Non-pigmented ciliary epithelial cell (primary cell): ENCODE data around the genes OR56A3 and OR5P2.

DNA sequence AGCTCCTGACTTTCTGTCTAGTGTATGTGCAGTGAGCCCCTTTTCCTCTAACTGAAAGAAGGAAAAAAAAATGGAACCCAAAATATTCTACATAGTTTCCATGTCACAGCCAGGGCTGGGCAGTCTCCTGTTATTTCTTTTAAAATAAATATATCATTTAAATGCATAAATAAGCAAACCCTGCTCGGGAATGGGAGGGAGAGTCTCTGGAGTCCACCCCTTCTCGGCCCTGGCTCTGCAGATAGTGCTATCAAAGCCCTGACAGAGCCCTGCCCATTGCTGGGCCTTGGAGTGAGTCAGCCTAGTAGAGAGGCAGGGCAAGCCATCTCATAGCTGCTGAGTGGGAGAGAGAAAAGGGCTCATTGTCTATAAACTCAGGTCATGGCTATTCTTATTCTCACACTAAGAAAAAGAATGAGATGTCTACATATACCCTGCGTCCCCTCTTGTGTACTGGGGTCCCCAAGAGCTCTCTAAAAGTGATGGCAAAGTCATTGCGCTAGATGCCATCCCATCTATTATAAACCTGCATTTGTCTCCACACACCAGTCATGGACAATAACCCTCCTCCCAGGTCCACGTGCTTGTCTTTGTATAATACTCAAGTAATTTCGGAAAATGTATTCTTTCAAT, 13.6 kb downstream of the OR51B4 start:
- RRBS = no CpG with 5 or more reads among the region's 6 CpGs

DNA sequence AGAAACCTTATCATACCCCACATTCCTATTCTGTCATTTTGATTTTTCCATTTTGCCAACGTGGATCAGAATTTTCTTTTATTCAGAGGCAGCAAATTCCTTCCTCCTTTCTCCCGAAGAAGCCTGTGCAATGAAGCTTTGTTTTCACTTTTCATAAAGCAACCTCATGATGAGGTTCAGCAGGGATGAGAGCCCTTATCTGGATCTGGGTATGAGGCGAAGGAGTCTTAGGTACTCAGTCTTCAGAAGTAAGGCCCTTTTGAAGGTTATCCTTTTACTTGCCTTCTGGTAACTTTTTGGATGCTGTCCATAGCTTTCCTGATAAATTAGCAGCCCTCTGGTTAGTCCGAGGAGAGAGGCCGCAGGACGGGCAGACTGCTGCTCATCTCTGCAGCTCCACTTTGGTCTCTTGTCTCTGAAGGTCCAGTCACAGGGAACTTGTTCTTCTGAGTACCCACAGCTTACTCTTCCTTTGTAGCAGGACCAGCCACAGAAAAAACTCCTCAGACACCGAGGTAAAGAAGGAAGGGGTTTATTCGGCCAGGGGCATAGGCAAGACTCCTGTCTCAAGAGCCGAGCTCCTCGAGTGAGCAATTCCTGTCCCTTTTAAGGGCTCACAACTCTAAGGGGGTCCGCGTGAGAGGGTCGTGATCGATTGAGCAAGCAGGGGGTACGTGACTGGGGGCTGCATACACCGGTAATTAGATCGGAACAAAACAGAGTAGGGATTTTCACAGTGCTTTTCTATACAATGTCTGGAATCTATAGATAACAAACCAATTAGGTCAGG, 1.3 kb downstream of the TRIM22 start:
- RRBS = no CpG with 5 or more reads among the region's 17 CpGs

- RRBS = no CpG with 5 or more reads among the region's 1 CpG
These were observed at the start of gene OR56A3 for GRCh38 chr11:5942082-5942457. Gene OR56A3, plus strand, starts transcription at chr11:5942251.

GRCh38 chr11:6223512-6224485, 10.6 kb downstream of the FHIP1B start:
- RRBS = no CpG with 5 or more reads among the region's 31 CpGs

GRCh38 chr11:6394074-6394632, 3.9 kb downstream of the SMPD1 start:
- RRBS = 91% methylated on average over 3 of the region's 15 CpGs

- RRBS = no CpG with 5 or more reads among the region's 4 CpGs
These were observed 4.4 kb downstream of the SMPD1 start for GRCh38 chr11:6394633-6395146.

- RRBS = no CpG with 5 or more reads among the region's 10 CpGs
These were observed 12.3 kb downstream of the SMPD1 start for GRCh38 chr11:6402458-6403176.

- RRBS = no CpG with 5 or more reads among the region's 12 CpGs
These were observed 1.3 kb downstream of the TIMM10B start for GRCh38 chr11:6482407-6483272.

- RRBS = no CpG with 5 or more reads among the region's 2 CpGs
These were observed 3.7 kb downstream of the DNHD1 start for GRCh38 chr11:6500716-6501301.

DNA sequence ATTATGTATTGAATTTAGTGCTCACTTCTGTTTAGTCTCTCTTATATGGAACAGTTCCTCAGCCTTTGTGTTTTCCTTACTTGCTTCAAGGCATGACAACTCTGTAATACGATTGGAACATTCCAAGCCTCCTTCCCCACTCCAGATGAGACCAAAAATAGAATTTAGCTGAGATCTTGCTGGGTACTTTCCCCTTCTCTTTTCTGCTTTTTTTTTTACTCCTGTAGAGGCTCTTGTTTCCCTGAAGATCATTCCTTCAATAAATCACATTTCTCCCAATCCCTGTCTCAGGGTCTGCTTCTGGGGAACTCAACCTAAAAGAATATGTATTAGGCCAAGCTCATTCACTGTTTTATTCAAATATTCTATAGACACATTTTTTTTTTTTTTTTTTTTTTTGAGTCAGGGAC, 18.3 kb downstream of the DNHD1 start:
- RRBS = no CpG with 5 or more reads among the region's 1 CpG

DNA sequence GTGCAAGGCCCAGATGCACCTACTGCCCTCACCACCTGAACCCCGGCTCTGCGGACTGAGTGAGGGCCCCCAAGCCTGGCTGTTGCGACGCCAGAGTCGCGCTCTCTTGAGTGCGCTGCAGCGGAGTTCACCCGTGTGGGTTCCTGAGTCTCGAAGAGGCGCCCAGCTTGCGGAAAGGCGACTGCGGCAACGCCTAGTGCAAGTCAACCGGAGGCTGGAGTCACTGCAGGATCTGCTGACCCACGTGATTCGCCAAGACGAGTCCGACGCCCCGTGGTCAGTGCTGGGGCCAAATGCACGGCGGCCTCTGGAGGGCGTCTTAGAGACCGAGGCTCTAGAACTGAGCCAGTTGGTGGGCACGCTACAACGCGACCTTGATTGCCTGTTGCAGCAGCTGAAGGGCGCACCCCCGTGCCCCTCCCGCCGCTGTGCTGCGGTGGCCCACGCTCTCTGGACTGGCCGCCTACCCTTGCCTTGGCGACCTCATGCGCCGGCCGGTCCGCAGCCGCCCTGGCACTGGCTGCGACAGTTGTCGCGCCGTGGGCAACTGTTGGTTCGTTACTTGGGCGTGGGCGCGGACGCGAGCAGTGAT, 32.7 kb downstream of the RRP8 start:
- RRBS = no CpG with 5 or more reads among the region's 52 CpGs

GRCh38 chr11:6606579-6607950, 3.5 kb downstream of the ILK start:
- RRBS = no CpG with 5 or more reads among the region's 11 CpGs

DNA sequence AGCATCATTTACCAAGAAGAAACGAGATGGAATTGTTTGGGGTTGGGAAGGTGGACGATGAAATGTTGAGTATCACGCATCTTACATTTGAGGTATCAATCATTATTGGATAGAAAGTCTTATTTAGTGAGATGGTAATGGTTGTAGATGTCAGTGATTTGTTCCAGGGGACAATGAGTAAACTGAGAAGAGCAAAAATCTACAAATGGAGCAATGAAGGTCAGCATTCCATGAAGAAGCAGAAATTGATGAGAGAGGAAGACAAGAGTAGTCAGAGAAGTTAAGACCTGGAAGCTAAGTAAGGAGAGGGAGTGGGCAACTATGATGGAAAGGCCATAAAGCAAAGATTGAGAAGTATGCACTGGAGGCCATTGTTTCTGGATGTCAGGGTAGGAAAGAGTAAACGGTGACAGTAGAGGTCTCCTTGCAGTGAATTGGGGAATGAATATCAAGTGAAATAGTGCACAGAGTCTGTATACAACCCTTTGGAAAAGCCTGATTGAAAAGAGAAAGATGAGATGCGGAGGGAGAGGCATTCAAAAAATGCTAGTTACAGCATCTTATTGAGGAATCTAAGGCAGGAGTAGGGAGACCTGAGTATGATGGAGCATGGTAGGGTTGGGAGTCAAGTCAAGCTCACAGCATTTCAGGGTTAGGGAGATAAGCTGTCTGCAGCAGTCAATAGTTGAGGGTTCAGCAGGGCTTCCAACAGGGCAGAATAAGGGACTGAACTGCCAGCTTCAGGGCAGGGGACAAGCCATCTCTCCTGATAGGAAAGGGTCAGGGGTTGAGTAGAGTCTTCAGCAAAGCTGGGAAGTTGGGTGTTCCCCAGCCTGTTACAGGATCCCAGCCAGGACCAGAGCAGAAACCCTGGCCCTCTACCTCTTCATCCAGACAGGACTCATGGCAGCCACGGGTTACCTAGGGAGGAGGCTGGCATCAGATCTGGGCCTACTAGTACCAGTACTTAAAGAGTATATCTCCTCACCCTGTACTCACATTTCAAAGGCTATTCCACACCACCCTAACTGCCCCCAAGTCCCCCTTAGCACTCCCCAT, 2.1 kb upstream of the TAF10 start:
- RRBS = no CpG with 5 or more reads among the region's 6 CpGs

DNA sequence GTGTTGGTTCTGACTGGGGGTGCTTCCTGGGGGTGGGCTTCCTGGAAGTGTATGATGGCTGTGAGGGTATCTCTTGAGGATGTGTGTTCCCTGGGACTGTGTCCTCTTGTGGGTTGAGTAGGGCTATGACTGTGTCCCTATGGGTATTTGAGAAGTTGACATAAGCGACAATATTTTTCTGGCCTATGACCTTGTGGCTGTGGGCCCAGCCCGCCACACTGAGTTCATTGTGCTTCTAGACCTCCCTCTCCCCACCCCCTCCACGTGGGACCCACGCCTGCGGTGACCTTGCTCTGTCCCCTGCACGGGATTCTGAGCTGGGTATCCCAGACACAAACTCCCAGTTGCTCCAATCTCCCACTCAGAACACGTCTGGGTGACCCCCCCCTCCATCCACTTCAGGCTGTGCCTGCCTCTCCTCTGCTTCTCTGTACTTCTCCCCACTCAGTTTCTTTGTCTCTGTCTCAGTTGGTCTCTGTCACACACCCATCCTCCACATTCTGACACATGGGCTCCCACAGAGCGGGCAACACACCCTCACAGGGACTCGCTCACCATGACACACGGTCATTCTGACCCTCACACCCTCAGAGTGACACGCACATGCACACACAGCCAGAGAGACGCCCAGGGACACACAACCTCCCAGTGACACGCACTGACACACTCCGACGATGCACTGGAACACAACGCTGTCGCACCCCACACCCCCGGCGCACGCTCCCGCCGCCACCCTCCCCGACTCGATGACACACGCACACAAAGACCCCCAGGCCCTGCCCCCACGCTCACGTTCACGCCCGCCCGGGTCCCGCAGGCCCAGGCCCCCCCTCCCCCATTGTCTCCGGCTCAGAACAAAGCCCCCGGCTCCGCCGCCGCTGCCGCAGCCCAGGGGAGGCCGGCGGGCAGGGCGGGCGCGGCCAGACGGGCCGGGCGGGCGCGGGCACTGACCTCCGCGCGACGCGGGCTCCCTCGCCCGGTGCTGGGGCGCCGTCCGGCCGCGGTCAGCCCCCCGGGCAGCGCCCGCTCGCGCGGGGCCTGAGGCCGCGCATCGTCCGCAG, 667 bp downstream of the DCHS1 start:
- RRBS = 2% methylated on average over 40 of the region's 69 CpGs

- RRBS = no CpG with 5 or more reads among the region's 11 CpGs
These were observed 33.3 kb upstream of the MRPL17 start for GRCh38 chr11:6716123-6717164.

GRCh38 chr11:7537976-7538568, 24.3 kb downstream of the PPFIBP2 start:
- RRBS = no CpG with 5 or more reads among the region's 10 CpGs

GRCh38 chr11:7639390-7640097, 33.8 kb downstream of the CYB5R2 start:
- RRBS = no CpG with 5 or more reads among the region's 9 CpGs

- RRBS = no CpG with 5 or more reads among the region's 5 CpGs
These were observed at the start of gene OR5P2 for GRCh38 chr11:7796851-7797371. Gene OR5P2, minus strand, starts transcription at chr11:7796942.